ENCODE data around the genes FRMPD4 and FAM9C.

GRCh38 chrX:9534687-9535318 is 69.9 kb downstream of the TBL1X start:
- RRBS = no CpG with 5 or more reads among the region's 5 CpGs

- RRBS = 72% methylated on average over 1 of the region's 9 CpGs
Observed at GRCh38 chrX:10142596-10143268, 14.0 kb upstream of the CLCN4 start.

- RRBS = no CpG with 5 or more reads among the region's 7 CpGs
Observed at GRCh38 chrX:10143376-10144002, 13.3 kb upstream of the CLCN4 start.

DNA sequence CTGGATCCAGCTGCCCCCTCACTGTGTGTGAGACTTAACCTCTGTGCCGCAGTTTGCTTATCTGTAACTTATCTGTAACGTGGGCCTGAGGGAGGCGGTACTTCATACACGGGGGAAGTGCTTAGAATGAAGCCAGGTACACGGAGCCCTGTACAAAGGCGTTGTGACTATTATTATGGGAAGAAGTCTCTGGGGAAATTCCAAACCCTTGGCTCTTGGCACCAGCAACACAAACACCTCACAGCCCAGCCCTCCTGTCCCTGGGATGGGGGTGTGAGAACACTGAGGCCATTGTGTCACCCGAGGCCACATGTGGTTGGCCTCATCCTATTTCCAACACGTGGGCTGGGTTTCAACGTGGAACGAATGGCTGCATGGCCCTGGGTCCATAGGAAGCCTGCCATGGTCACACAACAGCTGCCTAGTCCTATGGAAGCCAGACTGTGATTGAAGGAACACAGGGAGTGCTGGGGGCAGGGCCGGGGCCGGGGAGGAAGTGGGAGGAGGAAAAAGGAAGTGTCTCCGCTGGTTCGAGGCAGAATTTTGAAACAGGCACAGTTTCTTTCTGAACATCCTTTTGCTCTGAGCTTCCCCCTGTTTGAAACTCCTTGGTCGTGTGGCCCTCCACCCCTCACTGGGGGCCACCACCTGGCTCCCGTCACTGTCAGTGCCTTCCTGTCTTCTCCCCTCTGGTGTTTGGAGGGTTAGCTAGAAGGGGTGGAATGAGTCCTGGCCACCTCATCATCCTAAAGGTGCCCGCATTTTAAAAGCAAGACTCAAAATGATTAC is 10.0 kb downstream of the CLCN4 start:
- RRBS = no CpG with 5 or more reads among the region's 17 CpGs

DNA sequence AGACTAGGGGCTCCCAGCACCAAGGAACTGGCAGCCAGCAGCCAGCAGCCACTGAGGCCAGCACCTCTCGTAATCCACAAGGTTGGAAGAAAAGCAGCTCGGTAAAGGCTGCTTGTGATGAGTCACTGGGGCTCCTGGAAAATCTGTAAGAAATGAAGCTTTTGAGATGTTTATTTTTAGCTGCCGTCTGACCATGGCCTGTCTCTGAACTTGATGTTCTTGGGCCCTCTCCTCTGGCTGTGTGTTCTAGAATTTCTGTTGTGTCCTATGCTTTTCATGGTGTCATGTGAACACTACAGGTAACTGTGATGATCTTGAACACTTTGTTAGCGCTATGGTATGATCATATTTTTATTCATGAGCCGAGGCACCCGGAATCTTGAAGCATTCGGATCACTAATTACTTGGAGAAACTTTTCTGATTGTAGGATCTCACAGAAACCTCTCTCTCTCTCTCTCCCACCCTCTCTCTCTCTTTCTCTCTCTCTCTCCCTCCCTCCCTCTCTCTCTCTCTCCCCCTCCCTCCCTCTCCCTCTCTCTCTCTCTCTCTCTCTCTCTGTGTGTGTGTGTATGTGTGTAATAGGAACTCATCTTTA is 18.7 kb downstream of the CLCN4 start:
- RRBS = no CpG with 5 or more reads among the region's 7 CpGs

DNA sequence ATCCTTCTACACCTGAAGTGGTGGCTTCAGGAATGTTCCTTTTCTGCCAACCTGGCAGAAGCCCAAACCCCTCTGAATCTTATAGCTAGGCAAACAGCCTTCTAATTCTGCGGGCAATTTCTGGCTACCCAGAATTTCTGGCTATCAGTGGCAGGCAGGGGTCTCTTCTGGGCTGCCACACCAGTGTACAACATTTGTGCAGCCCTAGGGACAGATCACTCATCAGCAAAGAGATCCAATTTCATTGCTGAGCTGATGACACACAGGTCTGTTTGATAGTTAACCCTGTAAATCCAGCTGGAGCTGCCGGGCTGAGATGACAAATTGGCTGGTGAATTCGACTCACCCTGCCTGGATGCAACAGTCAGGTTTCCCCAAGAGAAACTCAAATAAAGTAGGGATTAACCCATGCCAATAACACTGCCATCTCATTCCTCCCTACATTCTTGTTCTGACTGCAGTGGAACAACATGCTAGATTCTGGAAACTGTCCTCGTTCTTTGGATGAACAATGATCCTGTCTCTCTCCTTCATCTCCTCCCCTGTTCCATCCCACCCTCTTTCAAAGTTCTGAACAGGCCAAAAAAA is 2.3 kb downstream of the MID1 start:
- RRBS = no CpG with 5 or more reads among the region's 4 CpGs

DNA sequence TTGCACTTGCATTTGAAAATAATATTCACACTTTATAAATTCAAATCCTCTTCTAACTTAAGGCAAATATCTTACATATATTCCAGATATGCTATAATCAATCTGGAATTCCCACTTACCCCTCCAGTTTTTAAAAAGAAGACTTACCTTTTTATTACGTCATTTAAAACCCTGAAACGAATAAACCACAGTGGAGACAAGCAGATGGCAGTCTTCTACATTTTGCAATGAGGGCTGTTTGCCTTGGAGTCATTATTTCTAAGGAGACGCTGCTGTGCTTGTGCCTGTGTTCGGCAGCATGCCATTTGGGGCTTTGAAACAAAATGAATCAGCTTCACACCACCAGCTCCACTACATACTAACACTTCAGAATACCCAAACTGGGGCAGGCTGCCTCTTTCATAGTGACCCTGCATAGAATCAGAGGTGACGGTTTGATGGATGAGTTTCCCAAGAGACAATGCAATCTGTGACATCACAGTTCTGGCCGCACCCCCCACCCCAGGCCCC is 57.0 kb upstream of the MID1 start:
- RRBS = no CpG with 5 or more reads among the region's 6 CpGs

GRCh38 chrX:11203937-11204541 is 89.2 kb upstream of the AMELX start:
- RRBS = no CpG with 5 or more reads among the region's 2 CpGs

GRCh38 chrX:11309160-11309548 is 15.9 kb downstream of the AMELX start:
- RRBS = no CpG with 5 or more reads among the region's 7 CpGs

GRCh38 chrX:12137608-12138533 is at the start of gene FRMPD4:
FRMPD4 (plus strand) TSS chrX:12138473.
- RRBS = 42% methylated on average over 6 of the region's 40 CpGs

- RRBS = no CpG with 5 or more reads among the region's 9 CpGs
Observed at GRCh38 chrX:12772446-12772949, 18.7 kb upstream of the PRPS2 start.

DNA sequence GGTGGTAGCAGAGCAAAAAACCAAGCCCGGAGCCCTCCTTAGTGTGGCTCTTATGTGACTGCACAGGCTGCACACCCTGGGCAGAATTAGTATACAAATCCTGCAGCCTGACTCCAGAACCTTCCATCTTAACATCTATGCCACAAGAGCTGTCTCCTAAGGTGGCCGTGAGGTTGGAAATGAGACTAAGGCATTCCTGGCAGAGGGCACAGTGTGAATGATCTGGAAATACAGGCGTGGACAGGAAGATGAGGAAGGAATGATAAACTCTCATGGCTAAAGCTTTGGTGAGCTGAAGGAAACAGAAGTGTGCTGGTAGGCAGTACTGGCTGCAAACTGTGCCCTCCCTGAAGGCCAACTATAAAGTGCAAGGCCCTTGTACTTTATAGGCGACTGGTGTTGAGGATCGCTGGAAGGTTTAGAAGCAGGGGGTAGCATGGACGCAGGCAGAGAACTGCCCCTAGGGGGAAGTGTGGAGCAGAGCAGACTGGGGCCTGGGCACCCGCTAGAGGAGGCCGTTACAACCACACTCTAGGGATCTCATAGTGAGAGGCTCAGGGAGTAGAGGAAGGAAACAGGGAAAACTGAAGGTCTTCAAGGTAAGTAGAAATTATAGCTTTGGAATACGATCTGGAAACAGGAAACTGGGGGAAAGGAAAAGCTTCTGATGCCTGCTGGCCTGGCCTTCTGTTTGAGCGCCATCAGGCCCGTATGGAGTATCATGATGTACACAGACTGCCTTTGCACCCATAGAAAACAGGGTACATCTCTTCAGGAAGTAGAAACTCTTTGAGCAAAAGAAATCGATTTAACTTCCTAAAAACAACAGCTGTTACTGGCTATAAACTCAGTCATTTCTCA is 24.1 kb upstream of the TMSB4X start:
- RRBS = no CpG with 5 or more reads among the region's 12 CpGs

DNA sequence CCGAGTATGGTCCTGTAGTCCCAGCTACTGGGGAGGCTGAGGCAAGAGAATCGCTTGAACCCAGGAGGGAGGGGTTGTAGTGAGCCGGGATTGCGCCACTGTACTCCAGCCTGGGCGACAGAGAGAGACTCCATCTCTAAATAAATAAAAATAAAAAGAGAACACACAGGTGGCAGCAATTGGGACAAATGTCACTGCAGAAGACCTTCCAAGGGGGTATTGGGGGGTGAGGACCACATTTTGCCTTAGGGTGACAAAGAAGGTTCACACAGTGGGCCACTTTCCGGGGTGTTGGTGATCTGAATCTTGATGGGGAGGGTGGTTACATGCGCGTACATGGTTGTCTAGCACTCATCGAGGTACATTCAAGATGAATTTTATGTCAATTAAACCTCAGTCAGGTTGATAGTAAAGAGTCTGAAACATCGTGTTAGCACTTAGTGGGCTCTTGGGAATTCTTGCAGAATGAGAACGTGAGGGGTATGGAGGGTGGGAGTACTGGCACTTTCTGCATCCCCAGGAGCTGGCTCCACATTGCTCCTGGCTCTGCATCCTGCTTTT is 20.5 kb upstream of the TMSB4X start:
- RRBS = no CpG with 5 or more reads among the region's 11 CpGs

DNA sequence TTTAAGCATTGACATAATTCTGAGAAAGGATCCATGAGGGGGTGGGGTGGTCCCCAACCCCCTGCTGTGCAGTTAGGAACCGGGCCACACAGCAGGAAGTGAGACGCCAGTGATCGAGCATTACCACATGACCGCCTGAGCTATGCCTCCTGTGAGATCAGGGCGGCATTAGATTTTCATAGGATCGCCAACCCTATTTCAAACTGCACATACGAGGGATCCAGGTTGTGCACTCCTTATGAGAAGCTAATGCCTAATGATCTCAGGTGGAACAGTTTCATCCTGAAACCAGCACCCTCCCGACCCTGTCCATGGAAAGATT is 7.2 kb upstream of the TMSB4X start:
- RRBS = no CpG with 5 or more reads among the region's 8 CpGs

DNA sequence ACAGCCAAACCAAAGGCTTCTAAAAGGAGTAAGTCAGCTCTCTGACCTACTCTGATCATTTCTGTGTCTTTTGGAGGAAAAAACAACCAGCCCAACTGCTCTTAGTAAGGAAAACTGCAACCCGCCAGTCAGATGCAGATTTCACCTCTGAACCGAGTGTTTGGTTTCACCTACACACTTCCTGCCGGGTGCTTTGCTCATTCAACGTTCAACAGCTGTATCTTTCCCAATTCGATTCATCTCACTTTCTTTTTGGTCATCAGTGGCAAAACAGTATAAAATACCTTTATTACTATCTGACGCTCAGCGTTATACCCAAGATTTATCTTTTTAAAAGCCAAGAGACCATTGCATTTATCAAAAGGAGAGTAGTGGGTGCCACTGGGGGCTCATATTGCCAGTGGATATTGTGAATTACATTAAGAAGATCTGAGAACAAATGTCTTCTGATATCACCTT is 24.6 kb downstream of the TMSB4X start:
- RRBS = no CpG with 5 or more reads among the region's 7 CpGs

DNA sequence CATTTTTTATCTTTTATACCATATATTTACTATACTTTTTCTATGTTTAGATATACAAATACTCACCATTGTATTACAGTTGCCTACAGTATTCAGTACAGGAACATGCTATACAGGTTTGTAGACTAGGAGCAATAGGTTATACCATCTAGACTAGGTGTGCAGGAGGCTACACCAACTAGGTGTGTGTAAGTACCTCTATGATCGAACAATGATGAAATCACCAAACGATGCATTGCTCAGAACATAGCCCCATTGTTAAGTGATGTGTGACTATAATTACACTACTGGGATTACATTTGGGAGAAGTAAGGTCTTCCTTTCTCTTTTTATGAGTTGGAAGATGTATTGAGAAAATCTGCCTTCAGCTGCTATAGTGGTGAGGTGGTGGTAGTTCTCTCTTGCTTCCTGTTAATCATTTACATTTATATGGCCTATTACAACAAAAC is 27.3 kb downstream of the TMSB4X start:
- RRBS = no CpG with 5 or more reads among the region's 2 CpGs

DNA sequence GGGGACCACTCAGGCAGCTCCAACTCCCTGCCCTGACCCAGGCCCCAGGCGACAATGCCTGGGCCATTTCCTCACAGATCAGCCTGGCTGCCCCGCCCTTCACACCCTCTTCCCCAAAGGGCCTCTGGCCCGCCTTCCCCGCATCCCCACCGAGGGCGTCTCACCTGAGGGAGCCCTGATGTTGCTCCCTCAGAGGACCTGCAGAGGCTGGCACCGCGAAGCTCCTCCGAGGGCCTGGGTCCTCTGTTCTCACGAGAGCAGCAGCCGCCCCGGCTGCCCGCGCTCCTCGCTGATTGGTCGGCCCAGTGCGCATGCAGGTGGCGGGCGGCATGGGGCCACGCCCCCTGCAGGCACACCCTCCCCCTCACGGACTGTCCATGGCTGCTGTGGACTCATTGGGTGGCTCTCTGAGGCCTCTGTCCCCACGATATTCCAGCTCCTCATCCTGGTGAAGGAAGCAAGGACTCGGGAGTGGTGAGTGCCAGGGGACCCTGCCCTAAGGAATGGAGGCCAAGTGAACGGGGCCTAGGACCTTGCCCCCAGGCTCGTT is at the start of gene FAM9C:
Gene FAM9C, minus strand, starts transcription at position 245 of the 550 bp plus-strand sequence.
- RRBS = no CpG with 5 or more reads among the region's 25 CpGs

GRCh38 chrX:13086999-13088113 is 42.9 kb upstream of the FAM9C start:
- RRBS = no CpG with 5 or more reads among the region's 14 CpGs

GRCh38 chrX:13201643-13202194 is 118.1 kb downstream of the ATXN3L start:
- RRBS = no CpG with 5 or more reads among the region's 12 CpGs

DNA sequence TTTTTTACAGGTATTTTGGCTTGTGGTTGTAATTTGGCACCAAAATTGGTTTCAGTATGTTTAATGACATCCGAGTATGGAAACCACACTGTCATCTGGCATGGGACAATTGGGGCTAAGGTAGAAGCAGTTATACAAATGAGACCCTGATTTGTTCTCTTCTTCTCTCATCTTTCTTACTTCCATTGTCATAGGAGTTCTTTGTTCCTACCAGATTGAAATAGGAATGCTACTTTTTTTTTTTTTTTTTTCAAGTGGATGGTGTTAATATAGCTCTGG is 95.9 kb downstream of the ATXN3L start:
- RRBS = no CpG with 5 or more reads among the region's 1 CpG